Temporal lobe (tissue), 2 donors: ENCODE measurements around the gene AFM.

DNA sequence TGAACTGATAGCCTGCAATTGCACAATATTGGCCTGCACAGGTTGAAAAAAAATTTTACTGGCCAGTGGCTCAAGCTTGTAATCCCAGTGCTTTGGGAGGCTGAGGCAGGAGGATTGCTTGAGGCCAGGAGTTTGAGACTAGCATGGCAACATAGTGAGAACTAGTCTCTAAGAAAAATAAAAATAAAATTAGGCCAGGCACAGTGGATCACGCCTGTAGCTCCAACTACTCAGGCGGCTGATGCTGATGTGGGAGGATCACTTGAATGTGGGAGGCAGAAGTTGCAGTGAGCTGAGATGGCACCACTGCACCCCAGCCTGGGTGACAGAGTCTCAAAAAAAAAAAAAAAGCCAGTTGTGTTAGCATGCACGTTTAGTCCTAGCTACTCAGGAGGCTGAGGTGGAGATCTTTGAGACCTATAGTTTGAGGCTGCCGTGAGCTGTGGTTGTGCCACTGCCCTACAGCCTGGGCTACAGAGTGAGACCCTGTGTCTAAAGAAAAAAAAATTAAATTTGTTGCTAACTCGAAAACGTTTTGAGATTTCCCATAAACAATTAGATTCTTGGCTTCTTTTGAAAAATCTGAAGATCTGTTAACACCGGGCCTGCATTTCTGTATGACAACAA is 2.5 kb downstream of the DCK start:
- RAMPAGE, long total RNA = no peak

DNA sequence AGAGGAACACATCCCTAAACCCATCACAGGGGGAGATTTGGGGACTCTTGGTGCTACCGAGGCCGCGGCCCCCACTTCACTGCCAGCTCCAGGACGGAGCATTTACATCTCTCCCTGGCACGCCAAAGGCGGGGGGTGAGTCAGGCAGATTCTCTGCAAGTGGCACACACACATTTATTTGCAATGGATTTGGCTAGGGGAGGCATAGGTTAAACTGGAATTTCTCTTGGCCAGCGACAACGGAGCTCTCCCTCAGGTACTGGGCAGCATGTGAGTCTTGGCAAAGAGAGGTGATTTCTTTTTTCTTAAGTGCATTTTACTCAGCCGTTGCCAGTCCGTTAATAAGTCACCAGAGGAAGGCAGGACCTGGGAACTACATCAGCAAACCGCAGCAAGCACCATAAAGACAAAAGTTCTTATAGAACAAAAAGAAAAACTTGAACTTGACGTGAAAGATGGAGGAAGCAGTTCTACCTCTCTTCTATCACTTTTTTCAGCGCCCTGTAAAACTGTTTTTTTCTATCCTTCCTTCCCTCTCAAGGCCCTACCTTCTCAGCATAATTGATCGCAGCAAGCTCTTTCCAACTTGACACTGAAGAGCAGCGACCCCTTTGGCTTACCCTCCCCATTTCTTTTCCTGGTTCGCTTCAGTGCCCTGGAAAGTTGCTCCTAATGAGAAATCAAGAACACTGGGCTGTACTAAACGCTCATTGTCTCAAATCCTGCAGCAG is 908 bp downstream of the SLC4A4 start:
- RAMPAGE, long total RNA = no peak

- RAMPAGE, long total RNA = no peak
These were observed 18.5 kb downstream of the GC start for GRCh38 chr4:71765395-71765781.

DNA sequence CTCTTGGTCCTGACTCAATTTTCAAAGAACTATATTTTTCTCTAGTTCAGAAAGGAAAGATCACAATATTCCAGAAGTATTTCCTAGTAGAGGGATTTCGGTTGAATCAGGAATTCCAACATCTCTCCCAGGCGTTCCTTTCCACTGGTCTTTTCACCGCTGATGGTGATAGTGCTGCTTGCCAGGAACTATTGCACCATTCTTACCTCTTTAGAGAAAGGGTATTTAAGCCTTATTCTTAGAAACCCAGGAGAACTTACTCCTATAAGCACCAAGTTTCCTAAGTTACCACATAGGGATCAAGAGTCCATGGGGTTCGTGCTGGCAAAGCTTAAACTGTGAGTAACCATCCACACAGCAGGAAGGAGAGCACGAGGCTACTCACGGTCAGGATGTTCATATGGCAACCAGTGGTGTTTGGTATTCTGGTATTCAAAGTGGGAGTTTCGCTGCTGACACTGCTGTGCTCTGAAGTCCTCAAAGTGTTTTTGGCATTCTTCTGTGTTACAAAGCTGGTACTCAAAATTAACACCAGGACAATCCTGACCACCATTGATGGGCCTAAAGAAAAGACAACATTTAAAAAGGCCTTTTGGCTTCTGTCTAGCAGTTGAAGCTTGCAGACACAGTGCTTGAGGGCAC is 257.0 kb downstream of the ADAMTS3 start:
- RAMPAGE, long total RNA = no peak

DNA sequence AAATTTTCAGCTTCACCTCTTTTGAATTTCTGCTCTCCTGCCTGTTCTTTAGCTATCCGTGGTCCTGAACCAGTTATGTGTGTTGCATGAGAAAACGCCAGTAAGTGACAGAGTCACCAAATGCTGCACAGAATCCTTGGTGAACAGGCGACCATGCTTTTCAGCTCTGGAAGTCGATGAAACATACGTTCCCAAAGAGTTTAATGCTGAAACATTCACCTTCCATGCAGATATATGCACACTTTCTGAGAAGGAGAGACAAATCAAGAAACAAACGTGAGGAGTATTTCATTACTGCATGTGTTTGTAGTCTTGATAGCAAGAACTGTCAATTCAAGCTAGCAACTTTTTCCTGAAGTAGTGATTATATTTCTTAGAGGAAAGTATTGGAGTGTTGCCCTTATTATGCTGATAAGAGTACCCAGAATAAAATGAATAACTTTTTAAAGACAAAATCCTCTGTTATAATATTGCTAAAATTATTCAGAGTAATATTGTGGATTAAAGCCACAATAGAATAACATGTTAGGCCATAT is 14.0 kb downstream of the ALB start:
- RAMPAGE, long total RNA = no peak

DNA sequence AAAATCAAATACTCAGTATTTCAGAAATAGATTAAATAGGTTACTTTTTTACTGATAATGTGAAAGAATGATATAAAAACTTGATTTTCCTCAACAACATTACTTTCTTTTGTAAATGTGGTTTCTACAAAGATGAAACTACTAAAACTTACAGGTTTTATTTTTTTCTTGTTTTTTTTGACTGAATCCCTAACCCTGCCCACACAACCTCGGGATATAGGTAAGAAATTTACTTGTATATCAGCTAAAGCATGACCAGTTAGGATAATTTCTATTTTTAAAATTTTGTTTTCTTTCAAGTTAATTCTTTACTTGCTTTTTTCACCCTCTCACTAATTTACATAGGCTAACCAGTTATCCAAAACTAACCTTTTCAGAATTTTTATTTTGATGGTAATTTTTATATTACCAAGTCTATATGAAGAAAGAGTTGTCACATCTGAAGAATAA is at the start of gene AFM:
Gene AFM (plus strand): TSS at position 102 of the 450 bp plus-strand sequence.
- RAMPAGE, long total RNA = no peak

GRCh38 chr4:73612989-73614044 is 6.9 kb downstream of the RASSF6 start:
- RAMPAGE, long total RNA = no peak

GRCh38 chr4:73615589-73616085 is 4.6 kb downstream of the RASSF6 start:
- RAMPAGE, long total RNA = no peak

GRCh38 chr4:73744165-73744470 is 3.7 kb downstream of the CXCL8 start:
- RAMPAGE, long total RNA = no peak

- RAMPAGE, long total RNA = no peak
These were observed 571 bp downstream of the CXCL2 start for GRCh38 chr4:74098205-74099043.

- RAMPAGE, long total RNA = no peak
These were observed 10.5 kb upstream of the CXCL2 start for GRCh38 chr4:74109464-74109893.

DNA sequence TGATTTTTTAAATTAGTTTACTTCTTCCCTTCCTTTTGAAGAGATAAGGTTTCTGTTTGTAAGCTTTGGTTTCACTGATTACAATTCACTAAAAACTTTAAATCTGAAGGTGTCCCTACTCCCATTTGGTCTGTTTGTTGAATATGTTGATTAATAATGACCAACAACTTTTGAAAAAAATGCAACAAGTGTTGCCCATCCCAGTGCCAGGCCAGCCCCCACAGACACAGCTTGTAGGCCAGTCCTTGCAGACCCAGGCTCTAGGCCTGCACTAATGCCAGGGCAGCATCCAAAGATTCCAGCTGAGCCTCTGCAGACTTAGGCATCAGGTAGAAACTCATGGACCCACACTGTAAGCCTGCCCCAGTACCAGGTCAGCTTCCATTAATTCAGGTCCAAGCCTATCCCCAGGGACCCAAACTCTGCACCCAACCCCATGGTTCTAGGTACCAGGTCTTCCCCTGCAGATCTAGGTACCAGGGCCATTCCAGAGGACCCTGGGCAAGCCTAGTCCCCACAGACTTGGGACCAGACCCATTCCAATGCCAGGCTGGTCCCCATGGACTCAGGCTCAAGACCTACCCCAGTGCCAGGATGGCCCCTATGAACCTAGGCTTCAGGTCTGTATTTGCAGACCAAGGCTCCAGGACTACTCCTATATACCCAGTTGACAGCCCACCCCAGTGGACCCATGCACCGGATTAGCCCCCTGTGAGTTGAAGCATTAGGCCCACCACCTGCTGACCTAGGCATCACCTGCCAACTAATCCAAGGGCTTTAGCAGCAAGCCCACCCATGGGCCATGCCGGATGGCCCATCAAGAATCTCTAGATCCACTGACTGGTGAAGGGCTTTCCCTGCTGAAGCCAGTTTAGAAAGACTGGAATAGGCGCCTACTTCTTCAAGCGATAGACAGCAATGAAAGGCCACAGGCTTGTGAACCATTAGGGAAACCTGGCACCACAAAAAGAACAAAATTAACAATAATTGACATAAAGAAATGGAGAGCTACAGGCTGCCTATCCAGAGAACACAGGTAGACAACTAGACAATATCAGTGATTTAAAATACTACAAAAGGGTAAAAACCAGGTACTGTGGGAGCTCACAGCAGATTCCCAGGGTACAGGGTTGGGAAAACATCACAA is 8.9 kb downstream of the MTHFD2L start:
- RAMPAGE, long total RNA = no peak

- RAMPAGE, long total RNA = no peak
These were observed 49.7 kb upstream of the PARM1 start for GRCh38 chr4:74883004-74883731.

DNA sequence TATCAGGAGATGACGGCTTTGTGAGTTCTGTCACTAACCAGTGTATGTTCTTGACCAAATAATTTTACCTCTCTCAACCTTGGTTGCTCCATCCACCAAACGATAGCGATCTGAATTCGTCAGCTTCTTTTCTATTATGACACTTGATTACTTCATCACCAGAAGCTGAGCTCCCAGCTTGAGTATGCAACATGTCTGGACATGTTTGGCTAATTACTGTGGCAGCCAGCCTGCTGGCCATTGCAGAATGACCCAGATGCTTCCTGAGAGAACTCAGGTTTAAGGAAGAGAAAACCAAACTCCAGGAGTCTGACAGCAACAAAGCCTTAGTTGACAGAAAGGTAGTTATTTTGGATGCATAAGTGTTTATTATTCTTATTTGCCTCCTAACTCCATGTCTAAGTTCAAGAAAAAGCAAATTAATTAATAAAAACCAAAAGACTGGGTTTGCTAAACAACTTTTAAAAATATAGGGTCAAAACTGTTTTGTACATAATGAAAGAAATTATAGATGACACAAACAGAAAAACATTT is 46.4 kb upstream of the PARM1 start:
- RAMPAGE, long total RNA = no peak

- RAMPAGE, long total RNA = no peak
These were observed 264.3 kb downstream of the RCHY1 start for GRCh38 chr4:75249841-75250275.

GRCh38 chr4:75630831-75631138 is 457 bp upstream of the CDKL2 start:
- RAMPAGE, long total RNA = no peak

DNA sequence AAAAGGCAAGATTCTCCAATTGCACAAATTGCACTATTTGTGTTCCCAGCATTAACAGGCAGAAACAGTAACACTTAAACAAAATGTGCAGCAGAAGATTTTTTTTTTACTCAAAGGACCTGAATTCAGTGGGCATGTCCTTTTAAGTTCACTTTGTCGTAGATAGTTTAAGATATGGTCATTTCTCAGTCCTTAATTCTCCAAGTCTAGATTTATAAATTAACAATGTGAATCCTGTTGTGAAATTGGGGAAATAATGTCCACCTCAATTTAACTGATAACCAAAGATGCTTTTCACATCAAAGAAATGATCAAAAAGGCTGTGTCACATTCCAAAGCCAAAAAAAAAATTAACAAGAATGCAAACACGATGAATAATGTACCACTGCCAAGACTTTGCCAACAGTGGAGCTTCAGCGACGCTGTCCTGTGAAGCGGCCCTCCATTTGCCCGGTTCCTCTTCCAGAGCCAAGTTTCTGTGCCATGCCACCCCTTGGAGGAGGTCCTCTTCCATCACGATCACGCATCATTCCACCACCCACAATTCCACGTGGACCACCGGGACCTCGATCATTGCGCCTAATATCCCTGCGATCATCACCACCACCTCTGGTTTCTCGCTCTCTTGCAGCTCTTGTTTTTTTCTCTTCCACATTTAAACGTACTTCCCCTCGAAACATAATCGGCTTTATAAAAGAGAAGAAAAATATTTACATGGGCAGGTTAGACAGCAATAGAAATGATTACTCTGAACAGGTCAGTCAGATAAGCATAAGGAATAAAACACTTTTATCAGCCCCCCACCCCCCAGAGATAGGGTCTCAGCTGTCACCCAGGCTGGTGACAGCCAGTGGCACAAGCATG is 14.9 kb upstream of the CDKL2 start:
- RAMPAGE, long total RNA = no peak

GRCh38 chr4:75729062-75729390 is 4.6 kb downstream of the USO1 start:
- RAMPAGE, long total RNA = no peak

DNA sequence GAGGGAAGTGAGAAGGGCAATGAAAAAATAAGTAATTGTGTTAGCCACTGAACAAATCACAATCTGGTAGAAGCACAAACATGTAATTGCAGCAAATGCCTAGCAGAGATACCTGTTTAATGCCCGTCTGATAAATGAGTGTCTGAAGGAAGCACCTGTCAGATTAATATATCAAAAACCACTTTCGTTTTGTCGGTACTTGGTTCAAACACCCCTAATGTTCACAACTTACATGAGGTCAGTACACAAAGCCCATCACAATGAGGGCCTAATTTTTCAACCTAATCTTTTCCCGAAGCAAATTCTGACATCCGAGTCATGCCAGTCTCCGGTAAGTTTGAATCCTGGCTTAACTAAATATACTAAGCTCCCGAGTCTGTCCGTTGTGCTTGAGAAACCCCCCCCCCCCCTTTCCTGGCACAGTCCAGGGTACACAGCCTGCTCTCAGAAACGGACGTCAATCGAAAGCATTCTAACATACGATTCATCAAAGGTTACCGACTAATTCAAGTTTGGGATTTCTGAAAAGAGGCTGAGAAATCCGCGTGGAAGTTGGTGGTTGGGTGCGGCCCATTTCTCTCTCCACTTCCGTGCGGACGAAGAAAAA is 764 bp downstream of the SDAD1 start:
- RAMPAGE, long total RNA = no peak

DNA sequence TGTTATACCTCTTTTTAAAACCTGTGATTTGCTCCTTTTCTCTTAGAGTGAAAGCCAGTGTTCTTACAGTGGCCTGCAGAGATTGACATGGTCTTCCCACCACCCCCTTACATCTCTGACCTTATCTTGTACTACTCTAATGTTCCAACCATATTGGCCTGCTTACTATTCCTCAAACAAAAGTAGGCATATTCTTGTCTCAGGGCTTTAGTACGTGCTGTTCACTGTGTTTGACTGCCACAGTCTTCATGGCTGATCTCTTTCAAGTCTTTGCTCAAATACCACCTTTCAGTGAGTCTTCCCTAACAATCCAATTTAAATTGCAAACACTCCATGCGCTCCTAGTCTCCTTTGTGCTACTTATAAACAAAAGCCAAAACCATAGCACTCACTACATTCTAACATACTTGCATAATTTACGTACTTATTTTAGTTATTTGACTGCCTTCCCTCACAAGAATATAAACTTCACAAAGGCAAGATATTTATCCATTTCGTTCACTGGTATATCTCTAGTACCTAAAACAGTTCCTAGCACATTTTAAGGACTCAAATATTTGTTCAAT is 1.8 kb upstream of the ART3 start:
- RAMPAGE, long total RNA = no peak